ENCODE measurements around the gene FAM120B.

GRCh38 chr6:170305666-170306875 lies at the start of gene FAM120B:
TSS of gene FAM120B (plus strand) at chr6:170306758.
- PRO-cap = bidirectional peak, plus-strand start at chr6:170306783, minus-strand start at chr6:170306565
- RAMPAGE, long total RNA, 4 experiments = start-site peak on the plus strand in 3 of 4 experiments, at chr6:170306649-170306808 at its widest, 50 to 171 reads per replicate

DNA sequence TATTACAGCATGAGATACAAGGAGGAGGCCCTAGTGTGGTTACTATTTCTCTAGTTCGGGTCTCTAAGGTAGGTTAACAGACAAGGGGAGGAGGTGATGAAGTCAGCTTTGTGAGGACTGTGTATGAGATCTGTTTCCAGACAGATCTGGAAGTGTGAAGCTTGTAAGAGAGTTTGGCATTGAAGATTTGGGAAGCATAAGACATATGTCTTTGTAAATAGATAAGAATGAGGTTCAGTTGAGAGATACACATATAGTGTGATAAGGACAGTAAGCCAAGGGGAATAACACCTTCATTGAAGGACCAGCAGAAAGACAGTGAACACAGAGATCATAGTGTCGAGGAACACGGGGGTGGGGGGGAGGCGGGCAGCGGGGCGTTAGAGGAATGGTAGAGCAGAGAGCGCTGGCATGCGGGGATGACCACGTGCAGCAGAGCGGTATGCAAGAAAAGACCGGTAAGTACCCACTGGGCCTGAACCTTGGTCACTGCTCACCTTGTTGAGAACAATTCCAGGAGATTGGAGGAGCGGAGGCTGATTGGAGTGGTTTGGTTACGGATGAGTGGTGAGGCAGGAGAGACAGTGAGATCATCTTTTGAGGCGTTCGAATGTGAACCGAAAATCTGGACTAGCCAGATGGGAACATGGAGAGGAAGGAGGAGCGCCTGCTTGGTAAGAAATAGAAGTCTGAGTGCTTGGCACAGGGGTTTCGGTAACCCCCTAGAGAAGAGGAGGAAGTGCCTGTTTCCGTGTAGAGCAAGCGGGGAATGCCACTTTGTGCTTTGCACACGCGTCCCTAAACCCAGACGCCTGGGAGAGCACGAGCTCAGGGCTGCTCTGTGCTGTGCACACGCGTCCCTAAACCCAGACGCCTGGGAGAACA lies 69.8 kb downstream of the FAM120B start:
- PRO-cap = no peak
- RAMPAGE, long total RNA, 4 experiments = no peak in any of the 4 experiments

DNA sequence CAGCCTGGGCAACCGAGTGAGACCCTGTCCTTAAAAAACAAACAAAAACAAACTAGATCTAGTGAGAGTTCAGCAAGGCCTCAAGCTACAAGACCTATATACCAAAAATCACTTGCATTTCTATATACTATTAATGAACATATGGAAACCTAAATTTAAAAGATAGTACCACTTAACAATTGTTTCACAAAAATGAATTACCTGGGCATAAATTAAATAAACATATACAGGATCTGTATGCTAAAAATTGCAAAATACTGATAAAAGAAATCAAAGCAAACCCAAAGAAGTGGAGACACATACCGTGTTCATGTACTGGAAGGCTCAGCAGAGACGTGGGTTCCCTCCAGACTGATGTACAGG lies 75.8 kb downstream of the FAM120B start:
- PRO-cap = no peak
- RAMPAGE, long total RNA, 4 experiments = no peak in any of the 4 experiments

DNA sequence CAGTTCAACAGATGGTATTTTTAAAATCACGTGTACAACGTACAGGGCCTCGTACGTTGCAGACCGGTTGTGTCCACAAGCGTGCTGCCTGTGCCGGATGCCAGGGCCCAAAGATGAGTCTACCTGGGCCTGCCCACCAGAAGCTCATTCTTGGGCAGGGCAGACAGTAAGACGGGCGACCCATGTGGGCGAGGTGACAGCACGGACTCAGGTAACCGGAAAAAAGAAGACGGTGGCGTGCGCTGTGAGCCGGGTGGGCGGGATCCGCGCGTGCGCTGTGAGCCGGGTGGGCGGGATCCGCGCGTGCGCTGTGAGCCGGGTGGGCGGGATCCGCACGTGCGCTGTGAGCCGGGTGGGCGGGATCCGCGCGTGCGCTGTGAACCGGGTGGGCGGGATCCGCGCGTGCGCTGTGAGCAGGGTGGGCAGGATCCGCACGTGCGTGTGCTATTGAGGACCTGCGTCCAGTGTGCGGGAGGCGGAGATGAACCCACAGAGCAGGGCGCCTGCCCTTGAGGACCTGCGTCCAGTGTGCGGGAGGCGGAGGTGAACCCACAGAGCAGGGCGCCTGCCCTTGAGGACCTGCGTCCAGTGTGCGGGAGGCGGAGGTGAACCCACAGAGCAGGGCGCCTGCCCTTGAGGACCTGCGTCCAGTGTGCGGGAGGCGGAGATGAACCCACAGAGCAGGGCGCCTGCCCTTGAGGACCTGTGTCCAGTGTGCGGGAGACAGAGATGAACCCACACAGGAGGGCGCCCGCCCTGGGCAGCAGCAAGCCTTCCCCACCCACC lies 114.8 kb downstream of the FAM120B start:
- PRO-cap = no peak
- RAMPAGE, long total RNA, 4 experiments = no peak in any of the 4 experiments

GRCh38 chr6:170462235-170462912 lies 90.7 kb downstream of the PSMB1 start:
- PRO-cap = no peak
- RAMPAGE, long total RNA, 4 experiments = no peak in any of the 4 experiments

Measured in sigmoid colon (tissue), 4 donors.